Peripheral blood mononuclear cell (primary cell): ENCODE data around the genes GINS1 and MCTS2.

DNA sequence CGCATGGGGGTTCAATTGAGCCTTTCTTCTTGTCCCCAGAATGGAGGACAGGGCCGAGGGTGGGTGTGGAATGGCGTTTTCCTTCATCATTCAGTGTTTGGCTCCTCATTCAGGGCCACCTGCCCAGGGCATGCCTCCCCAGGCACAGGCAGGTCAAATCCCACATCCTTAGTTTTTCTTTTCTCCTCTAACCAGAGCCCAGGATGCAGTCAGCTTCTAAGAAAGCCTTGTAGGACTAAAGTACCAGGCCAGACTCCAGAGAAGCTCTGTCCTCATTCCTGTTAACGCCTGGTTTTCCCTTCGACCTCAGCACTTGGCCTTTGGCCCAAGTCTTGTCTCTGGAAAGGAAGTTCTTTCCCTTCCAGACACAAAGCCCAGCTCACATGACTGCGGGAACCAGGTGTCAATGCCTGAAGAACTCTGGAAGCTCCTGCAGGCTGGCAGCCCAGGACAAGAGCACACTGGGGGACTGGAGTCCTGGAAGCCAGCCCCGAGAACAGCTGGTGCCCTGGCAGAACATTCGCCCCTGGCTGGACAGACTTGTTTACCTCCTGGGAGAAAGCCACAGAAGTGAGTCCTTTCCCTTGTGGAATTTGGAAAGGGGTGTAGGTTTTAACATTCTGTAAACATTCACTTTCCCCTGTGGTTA lies 18.3 kb downstream of the ACSS1 start:
- PRO-cap, 8 experiments = no peak in any of the 8 experiments

DNA sequence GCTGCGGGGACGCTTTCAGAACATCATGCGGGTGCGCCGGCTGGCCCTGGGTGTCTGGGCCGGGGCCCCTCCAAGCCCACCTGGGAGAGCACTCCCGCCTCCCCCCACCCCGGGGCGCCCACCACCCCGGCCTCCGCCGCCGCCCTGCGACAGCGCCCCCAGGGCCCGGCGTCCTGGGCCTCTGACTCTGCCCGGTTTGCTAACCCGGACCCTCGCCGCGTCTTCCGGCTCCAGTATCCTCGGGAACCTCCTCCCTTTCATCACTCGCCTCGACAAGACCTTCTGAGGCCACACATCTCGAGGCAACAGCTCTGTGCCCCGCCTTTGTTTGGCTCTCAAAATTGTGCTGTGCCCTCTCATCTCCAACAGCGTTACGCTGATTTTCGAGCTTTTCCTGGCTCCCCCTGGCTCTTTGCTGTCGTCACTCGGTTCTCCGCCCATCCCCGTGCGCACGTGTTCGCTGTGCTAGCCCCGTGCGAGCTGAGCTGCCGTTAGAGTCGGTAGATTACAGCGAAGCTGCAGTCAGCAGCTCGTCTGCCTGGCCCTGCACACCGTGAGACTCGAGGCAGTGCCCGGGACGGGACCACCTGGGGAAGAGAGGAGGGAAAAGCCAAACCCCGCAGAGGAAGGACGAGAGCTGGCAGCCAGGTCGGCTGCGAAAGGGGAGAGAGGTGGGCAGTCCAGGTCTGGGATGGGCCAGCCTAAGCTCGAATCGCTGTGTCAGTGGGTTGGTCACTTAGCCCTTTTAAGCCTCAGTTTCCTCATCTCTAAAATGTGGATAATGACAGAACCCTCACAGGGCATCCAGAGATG lies 46.9 kb upstream of the ENTPD6 start:
- PRO-cap, 8 experiments = peak in 4 of 8 experiments; most common plus-strand start position 494 of the sequence (in 2); most common minus-strand start position 378 of the sequence (in 4)

DNA sequence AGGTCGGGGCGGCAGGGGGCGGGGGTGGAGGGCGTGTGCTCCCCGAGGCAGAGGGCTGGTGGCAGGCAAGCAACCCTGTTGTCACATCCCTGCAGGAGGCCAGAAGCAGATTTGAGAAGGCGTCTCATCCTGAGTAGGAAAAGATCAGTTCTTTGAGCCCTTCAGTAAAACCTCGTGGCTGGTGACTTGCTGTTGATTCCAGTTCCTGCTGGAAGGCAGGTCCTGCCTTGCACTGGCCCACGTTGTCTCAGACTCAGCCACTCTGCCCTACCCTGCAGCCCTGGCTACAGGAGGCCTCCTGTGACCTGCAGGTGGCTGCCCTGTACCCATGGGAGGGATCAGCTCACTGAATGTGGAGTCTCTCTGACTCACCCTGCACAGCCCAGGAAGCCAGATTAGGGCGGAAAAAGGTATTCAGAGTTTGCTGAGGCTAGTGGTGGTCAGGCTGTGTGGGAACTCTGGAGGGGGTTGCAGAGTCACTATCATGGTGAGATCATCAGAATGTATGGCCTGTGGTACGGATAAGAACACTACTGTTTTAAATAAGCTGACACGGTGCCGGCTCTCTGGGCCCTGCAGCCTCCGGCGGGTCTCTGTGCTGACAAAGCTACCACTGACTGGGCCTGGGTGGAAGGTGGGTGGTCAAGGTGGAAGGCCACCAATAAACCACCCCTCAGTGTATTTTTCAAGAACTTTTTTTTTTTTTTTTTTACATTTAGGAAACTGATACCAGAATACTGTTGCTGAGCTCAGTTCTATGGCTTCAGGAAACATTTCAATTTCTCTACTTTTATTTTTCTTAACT lies 24.7 kb upstream of the PYGB start:
- PRO-cap, 8 experiments = no peak in any of the 8 experiments

DNA sequence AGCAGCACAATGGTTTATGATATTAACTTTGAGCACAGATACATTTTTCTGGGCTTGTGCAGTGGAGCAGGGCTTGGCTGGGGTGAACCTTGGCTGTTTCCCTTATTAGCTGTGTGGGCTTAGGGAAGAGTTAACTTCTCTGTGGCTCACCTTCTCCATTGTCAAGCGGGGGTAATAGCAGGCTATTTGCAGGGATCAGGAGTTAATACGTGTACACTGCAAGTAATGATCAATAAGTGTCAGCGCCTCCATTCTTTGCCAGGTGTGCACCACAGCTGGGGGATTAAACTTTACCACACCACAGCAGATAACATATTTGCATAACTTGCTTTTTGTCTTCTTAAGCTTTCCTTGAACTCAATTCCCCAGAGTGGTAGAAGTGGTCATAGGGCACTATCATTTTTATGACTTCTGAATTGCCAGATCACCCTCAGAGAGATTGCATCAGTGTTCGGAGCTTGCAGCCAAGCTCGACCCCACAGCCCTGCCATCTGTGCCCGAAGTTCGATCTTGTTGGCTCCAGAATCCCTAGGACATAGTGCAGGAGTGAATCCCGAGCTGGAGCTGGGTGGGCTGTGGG lies 1.5 kb upstream of the PYGB start:
- PRO-cap, 8 experiments = no peak in any of the 8 experiments

DNA sequence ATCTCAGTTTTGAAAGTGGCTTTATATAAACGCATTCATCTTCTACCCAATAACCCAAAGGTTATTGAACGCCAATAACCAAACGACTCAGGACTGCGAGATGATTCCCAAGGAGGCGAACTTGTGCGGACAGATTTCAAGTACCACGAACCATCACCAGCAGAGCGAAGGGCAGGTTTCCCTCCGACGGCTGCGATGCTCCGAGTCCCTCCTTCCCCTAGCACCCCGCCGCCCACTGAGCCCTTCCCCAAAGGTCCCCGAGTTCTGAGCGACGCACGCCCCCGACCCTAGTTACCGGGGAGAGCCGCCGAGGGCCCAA lies 1.0 kb downstream of the ABHD12 start:
- PRO-cap, 8 experiments = peak in 2 of 8 experiments; most common plus-strand start position 290 of the sequence (in 2); most common minus-strand start position 194 of the sequence (in 1)

GRCh38 chr20:25407208-25408103 lies at the start of gene GINS1:
Gene GINS1 (plus strand): TSS chr20:25407673.
- PRO-cap, 8 experiments = peak in 6 of 8 experiments; most common plus-strand start chr20:25407729 (in 6); most common minus-strand start chr20:25407513 (in 1)

DNA sequence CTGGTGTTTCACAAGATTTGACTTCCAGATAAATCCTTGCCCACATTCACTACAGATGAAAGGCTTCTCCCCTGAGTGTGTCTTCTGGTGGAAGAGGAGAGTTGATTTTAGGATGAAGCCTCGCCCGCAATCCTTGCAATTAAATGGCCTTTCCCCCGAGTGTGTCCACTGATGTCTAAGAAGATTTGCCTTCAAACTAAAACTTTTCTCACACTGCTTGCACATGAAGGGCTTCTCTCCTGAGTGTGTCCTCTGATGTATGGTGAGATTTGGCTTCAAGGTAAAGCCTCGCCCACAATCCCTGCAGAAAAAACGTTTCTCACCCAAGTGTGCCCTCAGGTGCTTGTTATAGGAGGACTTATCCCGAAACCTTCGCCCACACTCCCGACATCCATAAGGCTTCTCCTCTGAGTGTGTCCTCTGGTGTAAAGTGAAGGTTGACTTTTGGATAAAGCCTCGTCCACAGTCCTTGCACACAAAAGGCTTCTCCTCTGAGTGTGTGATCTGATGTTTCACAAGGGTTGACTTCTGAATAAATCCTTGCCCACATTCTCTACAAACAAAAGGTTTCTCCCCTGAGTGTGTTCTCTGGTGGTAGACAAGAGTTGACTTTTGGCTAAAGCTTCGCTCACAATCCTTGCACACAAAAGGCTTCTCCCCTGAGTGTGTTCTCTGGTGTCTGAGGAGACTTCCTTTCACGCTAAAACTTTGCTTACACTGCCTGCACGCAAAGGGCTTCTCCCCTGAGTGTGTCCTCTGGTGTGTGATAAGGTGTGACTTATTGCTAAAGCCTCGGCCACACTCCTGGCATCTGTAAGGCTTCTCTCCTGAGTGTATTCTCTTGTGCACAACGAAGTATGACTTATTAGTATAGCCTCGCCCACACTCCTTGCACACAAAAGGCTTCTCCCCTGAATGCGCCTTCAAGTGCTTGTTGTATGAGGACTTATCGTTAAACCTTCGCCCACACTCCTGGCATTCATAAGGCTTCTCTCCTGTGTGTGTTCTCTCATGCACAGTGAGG lies 20.9 kb downstream of the ZNF337 start:
- PRO-cap, 8 experiments = no peak in any of the 8 experiments

- PRO-cap, 8 experiments = no peak in any of the 8 experiments
Observed at GRCh38 chr20:26135789-26136290, 439.2 kb upstream of the ZNF337 start.

GRCh38 chr20:26207790-26208341 lies 511.2 kb upstream of the ZNF337 start:
- PRO-cap, 8 experiments = peak in 3 of 8 experiments; most common plus-strand start chr20:26208044 (in 3); most common minus-strand start chr20:26208234 (in 1)

- PRO-cap, 8 experiments = no peak in any of the 8 experiments
Observed at GRCh38 chr20:29299103-29299993, 1958.1 kb upstream of the DEFB115 start.

DNA sequence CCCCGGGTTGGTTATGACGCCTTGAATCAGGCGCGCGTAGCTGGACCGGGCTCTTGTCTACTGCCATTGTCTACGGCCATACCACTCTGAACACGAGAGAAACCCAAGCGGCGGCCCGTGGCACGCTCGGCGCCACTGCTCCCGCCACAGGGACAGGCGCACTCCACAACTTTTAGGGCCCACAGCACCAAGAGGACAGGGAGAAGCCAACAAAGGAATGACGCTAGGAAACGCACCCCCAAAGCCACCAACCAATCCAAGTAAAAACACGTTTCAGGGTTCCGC lies 1849.3 kb upstream of the DEFB115 start:
- PRO-cap, 8 experiments = peak in 4 of 8 experiments; most common plus-strand start position 69 of the sequence (in 4)

DNA sequence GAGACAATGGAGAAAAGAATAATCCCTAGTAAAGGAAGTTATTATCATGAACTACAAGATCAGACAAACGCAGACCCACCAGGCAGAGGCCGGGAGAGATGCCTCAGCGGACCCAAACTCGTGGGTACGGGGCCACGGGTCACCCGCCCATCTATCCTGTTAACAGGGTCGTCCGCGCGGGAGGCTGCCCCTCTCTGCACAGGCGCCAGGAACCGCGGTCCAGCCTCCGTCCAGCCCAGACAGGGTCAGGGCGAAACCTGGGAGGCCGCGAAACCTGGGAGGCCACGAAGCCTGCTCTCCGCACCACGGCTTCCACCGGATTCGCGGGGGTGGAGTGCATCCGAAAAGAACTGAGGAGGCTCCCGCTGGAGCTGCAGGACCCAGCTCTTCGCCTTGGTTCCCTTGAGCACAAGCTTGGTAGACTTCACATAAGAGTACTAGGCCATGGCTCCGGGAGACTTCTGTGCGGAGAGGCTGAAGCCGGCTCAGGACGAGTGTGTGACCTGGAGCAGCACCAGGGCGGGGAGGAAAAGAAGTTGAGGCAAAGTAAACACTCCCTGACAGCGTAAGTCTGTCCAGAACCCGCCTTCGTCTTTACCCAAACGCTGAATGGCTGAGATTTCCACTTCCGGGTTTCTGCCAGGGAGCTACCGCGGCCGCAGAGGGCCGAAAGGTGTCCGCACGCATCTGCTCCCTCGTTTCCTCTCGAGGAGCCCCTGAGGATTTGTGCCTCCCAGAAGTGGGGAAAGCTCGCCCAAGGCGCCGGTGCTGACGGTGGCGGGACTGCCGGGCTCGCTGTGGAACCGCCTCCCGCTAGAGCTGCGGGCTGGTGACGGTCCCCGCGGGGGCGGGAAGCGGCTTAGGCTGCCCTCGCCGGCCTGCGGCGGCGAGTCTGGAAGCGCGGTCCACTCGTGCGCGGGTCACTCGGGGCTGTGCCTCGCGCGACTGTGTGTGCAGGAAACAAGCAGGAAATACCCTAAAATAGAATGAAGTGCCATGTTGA lies 1760.4 kb upstream of the DEFB115 start:
- PRO-cap, 8 experiments = peak in 3 of 8 experiments; most common plus-strand start position 631 of the sequence (in 2); most common minus-strand start position 532 of the sequence (in 2)

DNA sequence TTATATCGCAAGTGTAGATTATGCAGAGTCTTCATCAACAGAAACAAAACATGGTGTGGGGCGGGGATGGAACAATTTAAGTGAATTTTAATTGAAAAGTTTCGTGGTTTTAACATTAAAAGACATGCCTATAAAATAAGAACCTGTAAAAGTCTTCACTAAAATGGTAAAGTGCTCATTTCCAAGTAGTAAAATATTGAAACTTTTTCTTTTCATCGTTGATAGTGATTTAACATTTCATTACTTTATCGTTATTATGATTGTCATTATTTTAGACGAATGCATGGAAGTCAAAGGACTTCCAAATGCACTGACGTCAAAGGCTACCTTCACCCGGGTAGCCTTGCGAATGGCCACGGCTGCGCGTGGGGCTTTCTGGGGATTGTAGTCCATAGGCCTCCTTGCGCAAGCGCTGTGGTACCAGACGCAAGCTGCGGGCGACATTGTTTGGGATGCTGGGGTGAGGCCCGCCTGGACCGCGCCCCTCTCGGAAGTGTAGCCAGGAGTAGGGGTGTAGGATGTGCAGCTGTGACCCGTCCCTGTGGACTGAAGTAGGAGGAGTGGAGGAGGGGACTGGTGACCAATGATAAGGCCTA lies 720.2 kb upstream of the DEFB115 start:
- PRO-cap, 8 experiments = no peak in any of the 8 experiments

DNA sequence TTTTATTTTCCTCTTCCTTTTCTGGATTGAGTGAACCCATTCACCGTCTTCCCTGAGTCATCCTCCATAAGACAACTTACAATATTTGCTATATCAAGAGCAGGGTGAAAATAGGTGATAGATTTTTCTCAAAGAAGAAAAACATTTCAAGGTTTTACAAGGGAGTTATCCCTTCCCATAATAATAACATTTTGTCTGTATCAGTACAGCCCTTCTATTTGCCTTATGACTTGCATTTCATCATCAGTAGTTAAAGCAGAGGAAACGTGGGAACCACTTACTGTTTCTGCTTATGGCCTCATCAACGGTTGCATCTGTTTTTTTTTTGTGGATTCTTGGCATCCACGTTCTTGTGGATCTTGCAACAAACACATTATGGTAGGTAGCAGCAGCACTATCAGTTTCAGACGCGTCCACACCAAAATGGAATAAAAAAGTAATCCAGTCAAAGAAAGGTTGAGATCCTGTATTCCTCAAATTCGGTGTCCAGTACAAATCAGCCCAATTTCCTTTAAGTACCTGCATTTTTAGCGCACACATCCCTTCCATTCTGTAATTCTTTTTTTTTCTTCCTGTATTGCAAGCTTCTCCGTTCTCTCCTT lies 678.3 kb upstream of the DEFB115 start:
- PRO-cap, 8 experiments = no peak in any of the 8 experiments

DNA sequence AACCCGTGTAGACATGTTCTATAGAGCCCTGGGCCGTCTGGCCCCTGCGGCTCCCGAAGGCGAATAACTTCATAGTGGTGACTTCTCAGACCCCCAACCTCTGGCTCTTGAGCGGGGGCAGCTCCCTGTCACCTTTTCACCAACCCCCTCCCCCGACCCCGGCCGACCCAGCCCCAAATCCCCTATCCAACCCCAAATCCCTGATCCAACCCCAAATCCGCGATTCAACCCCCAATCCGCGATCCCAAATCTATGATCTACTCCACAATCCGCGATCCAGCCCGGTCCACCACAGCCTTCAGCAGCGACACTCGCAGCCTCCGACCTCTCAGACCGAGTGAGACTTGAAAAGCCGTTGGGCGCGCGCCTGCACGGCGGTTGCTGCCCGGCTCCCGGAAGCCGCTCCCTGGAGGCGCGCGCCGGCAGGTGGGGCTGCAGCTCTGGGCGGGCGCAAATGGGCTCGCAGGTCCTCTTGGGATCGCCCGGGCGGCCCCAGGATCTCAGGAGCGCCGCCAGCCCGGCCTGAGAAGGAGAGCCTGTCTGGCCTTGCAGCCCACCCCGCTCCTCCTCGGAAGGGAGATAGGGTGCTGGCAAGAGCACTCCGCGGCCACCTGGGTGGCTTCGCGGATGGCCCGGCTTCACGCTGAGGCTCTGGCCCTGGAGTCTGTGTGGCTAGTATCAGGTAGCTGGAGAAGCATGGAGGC lies 533.5 kb upstream of the DEFB115 start:
- PRO-cap, 8 experiments = no peak in any of the 8 experiments

- PRO-cap, 8 experiments = no peak in any of the 8 experiments
Observed at GRCh38 chr20:31475942-31476339, 853 bp downstream of the REM1 start.

GRCh38 chr20:31515493-31516608 lies 1.6 kb downstream of the HM13 start:
- PRO-cap, 8 experiments = peak in 5 of 8 experiments; most common plus-strand start chr20:31516205 (in 1); most common minus-strand start chr20:31516021 (in 3)

- PRO-cap, 8 experiments = peak in 8 of 8 experiments; most common plus-strand start chr20:31547394 (in 5); most common minus-strand start chr20:31547155 (in 4)
Observed at GRCh38 chr20:31546999-31548102, at the start of gene MCTS2. Gene MCTS2 (plus strand): TSS chr20:31547379.

- PRO-cap, 8 experiments = no peak in any of the 8 experiments
Observed at GRCh38 chr20:31607871-31608046, 2.7 kb downstream of the ID1 start.

GRCh38 chr20:31695489-31696755 lies 26.7 kb downstream of the BCL2L1 start:
- PRO-cap, 8 experiments = no peak in any of the 8 experiments